ENCODE data around the genes CLDND1 and COL8A1.

DNA sequence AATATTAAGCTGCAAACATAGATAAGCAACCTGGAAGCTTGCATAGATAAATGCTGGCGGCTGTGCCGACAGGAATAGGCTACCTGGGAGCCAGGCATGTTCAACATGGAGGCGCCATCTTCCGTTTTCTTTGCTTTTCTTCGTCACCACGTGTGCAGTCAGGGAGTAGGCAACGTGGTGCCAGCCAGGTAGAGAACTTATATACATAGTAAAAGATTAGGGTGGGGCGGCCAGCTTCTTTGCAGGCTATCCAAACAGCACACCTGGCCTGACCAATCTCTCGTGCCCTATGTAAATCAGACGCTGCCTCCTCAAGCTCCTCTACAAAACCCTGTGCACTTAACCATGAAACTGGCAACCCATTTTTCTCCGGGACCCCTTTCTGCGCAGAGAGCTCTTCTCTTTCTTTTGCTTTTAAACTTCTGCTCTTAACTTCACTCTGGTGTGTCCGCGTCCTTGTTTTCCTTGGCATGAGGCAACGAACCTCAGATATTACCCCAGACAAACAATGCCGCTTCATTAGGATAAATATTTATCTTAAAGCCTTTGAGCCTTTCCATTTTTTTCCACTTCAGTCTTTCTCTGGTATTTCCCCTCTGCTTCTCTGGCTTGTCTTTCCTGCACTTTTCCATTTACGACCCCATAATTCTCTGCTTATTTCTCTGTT, 28.5 kb upstream of the OR5K4 start:
- PRO-cap, 4 experiments, result peak in 1 of 4 experiments; most common minus-strand start position 132 of the sequence (in 1)
- RAMPAGE, long total RNA, 2 experiments, result no peak in any of the 2 experiments
- RRBS, result no CpG with 5 or more reads among the region's 17 CpGs

DNA sequence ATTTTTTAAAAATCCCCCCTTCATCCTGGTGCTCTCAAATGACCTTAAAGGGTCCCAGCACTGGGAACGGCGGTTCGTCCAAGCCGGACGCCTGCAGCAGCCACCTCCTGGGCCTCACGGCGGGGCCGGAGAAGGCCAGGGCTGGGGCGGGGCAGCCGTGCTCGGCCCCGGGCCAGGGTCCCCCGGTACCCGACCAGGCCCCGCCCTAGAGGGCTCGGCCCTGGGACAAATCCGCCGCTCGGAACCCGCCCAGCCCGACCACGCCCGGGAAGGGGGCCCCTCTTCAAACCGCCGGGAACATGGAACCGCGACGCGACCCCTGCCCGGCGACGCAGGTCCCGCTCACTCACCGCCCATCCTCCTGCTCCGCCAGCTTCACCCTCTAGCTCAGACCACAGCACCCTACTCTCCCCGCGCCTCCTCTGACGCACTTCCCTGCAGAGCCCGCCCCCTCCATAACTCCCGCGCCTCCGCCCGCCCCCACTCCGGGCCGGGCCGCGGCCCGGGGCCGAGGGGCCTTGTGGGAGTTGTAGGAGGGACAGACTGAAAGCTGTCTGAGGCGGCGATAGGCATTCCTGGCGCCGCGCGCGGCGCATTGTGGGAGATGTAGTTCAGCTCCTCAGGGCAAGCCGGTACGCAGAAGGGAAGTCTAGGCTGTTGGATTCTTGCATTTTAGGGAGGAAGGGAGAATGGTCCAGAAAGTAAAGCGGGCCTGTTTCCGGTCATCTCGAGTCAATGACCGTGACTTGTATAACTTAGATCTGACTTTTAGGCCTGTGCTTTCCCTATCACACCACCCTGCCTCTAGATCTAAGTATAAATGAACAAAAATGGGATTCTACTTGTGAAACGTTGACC, at the start of gene CLDND1:
CLDND1 (minus strand) TSS at position 404 of the 858 bp plus-strand sequence.
- PRO-cap, 4 experiments, result peak in 4 of 4 experiments; most common plus-strand start position 671 of the sequence (in 2); most common minus-strand start position 404 of the sequence (in 3)
- RAMPAGE, long total RNA, 2 experiments, result start-site peak on the minus strand in 2 of 2 experiments, centred at positions 381 to 388 of the sequence, 240 to 817 reads per replicate
- RRBS, result 2% methylated on average over 24 of the region's 64 CpGs

DNA sequence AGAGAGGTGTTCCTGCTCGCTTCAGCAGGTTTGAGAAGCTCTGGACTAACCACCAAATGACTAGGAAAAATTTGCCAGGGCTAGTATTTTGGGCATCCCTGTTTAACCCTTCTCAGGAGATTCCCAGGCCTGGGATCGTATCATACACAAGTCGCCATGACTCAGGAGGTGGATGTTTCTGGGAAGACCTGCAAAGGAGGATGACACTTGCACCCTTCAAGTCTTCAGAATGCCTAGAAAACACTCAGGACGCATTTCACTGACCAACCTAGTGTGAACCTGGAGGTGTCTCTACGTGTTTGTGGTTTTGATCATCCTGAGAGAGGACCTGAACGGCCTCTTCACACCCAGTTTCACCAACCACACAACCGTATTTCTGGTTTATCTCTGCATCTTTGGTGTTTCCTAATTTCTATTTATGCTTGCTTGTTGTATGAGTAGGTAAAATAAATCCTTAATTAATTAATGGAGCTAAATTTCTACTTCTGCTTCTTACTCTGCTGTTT, 2.8 kb upstream of the CLDND1 start:
- PRO-cap, 4 experiments, result no peak in any of the 4 experiments
- RAMPAGE, long total RNA, 2 experiments, result no peak in any of the 2 experiments
- RRBS, result no CpG with 5 or more reads among the region's 7 CpGs

DNA sequence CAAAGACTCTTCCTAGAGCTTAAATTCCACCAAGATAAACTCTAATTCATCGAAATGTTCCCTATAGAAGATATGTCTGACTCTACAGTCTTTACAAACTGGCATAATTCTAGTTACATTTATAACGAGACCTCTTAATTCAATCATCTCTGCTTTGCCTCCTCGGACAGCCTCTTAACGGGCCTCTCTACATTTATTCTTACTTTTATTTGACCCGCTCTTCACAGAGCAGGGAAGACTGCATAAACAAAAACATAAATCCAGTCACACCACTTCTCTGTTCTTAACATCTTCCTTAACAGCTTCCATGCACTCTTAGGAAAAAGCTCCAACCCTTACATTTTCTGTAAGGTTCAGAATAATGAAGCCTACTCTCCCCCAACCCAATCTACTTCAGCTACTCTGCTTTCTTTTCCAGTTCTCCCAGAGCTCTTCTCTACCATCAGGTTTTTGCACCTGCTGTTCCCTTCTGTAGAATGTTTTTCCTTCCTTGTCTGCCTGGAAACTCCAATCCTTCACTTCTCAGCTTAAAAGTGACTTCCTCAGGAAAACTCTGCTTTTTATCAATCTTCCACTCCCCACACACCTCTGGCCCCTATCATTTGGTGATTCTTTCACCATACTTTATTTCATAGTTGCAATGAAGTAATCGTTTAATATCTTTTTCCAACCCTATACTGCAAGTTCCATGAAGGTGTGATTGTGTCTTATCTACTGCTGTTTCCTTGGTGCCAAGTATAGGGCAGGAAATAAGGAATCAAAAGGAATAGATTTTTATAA, 55.9 kb downstream of the DCBLD2 start:
- PRO-cap, 4 experiments, result no peak in any of the 4 experiments
- RAMPAGE, long total RNA, 2 experiments, result no peak in any of the 2 experiments
- RRBS, result no CpG with 5 or more reads among the region's 6 CpGs

GRCh38 chr3:98961847-98962115, 60.3 kb upstream of the DCBLD2 start:
- PRO-cap, 4 experiments, result no peak in any of the 4 experiments
- RAMPAGE, long total RNA, 2 experiments, result no peak in any of the 2 experiments

DNA sequence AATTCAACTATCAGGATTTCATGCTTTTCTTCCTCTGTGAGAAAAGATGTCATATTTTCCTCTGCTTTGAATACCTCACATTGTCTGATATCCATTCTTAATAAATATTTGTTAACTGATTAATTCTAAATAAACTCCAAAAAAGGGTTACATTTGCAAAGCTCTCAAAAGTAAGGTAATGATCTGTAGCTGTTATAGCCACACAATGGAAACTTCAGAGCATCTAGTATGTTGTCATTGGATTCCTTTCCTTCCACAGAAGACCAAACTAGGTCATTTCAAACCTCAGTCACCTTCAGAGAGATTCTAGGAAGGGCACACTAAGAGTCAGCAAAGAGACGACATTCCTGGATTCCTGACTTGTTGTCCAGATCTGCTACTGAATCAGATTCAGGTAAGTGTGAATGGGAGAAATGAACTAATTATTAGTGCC, 3.1 kb upstream of the COL8A1 start:
- PRO-cap, 4 experiments, result no peak in any of the 4 experiments
- RAMPAGE, long total RNA, 2 experiments, result no peak in any of the 2 experiments
- RRBS, result no CpG with 5 or more reads among the region's 1 CpG

DNA sequence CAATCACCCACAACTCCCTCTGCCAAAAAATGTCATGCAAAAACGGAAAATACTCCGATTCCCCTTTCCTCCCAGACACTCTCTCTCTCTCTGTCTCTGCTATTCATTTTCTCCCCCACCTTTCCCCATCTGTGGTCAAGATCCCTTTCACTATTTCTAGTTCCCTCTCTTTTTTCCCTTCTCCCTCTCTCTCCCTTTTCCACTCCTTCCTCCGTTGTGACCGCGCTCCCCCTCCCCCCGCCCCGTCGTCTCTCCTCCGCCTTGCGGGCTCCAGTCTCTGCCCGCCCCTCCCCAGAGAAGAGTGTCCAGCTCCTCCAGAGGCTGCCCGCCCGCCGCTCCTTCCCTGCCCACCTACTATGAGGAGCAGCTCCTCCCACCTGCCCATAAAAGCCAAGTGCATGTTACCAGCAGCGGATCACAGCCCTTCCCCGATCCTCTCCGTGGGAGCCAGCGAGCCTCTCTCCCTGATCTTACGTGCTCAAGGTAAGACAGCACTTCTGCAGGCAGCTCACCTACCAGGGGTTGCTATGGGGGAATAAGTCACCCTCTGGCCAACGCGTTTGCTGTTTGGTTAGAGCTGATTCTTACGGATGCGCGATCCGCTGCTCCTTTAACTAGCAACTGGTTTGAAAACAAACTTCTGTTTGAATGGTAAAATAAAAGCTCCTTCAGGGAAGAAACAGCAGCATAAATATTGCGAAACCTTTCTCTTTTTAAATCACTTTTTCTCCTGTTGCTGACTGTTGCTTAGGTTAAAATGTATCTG, at the start of gene COL8A1:
COL8A1 (plus strand) TSS at position 413 of the 766 bp plus-strand sequence.
- PRO-cap, 4 experiments, result peak in 3 of 4 experiments; most common plus-strand start position 413 of the sequence (in 2); most common minus-strand start position 358 of the sequence (in 3)
- RAMPAGE, long total RNA, 2 experiments, result start-site peak on the plus strand in 2 of 2 experiments, centred at positions 387 to 428 of the sequence, 12 to 661 reads per replicate; start-site peak on the minus strand in 1 of 2 experiments, centred at positions 515 to 650 of the sequence, 11 to 18 reads per replicate
- RRBS, result no CpG with 5 or more reads among the region's 26 CpGs

DNA sequence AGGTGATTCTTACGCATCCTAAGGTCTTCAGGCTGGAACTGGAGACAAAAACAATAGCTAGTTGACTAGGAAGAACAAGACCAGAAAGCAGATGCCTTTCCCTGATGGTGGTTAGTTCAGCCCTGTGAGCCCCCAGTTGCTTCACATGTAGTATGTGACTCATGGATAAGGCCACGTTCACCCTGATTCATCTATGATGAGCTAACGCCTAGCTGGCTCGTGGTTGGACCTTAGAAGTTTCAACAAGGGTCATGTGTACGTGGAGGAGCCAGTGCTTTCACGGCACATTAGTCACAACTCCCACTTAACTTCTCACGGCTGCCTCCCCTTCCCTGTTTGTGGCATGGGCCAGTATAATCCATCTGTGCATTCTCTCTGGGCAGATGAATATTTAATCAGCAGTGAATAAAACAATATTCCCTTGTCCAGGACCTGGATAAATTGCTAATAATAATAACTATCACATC, 20.7 kb downstream of the COL8A1 start:
- PRO-cap, 4 experiments, result peak in 1 of 4 experiments; most common plus-strand start position 294 of the sequence (in 1); most common minus-strand start position 138 of the sequence (in 1)
- RAMPAGE, long total RNA, 2 experiments, result no peak in any of the 2 experiments
- RRBS, result no CpG with 5 or more reads among the region's 7 CpGs

- PRO-cap, 4 experiments, result no peak in any of the 4 experiments
- RAMPAGE, long total RNA, 2 experiments, result no peak in any of the 2 experiments
- RRBS, result no CpG with 5 or more reads among the region's 2 CpGs
Measured at GRCh38 chr3:99674044-99674925, 35.9 kb downstream of the COL8A1 start.

- PRO-cap, 4 experiments, result no peak in any of the 4 experiments
- RAMPAGE, long total RNA, 2 experiments, result no peak in any of the 2 experiments
- RRBS, result no CpG with 5 or more reads among the region's 1 CpG
Measured at GRCh38 chr3:99846041-99846279, 28.3 kb downstream of the CMSS1 start.

- PRO-cap, 4 experiments, result no peak in any of the 4 experiments
- RAMPAGE, long total RNA, 2 experiments, result no peak in any of the 2 experiments
- RRBS, result no CpG with 5 or more reads among the region's 2 CpGs
Measured at GRCh38 chr3:99921012-99921305, 103.3 kb downstream of the CMSS1 start.

DNA sequence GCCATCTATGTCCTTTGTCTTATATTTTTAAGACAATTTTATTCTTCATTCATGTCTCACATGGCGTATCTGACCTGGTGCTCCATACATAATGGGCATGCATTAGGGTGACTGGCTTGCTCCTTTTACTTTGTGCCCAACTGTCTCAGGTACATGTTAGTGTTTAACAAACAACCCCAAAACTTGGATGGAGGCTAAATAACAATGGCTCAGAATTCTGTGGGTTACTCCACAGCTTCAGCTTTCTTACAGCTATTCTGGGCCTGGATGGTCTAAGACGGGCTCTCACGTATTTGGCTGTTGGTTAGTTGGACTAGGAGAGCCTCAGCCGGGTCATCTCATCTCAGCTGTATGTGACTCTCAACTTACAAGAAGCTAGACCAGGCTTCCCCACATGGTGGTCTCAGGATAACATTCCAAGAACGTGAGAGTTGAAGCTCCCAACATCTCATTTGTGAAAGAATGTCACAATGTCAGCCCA, 116.1 kb downstream of the CMSS1 start:
- PRO-cap, 4 experiments, result no peak in any of the 4 experiments
- RAMPAGE, long total RNA, 2 experiments, result no peak in any of the 2 experiments
- RRBS, result no CpG with 5 or more reads among the region's 5 CpGs

GRCh38 chr3:99935424-99935968, 117.8 kb downstream of the CMSS1 start:
- PRO-cap, 4 experiments, result peak in 2 of 4 experiments; most common plus-strand start chr3:99935826 (in 1); most common minus-strand start chr3:99935672 (in 1)
- RAMPAGE, long total RNA, 2 experiments, result no peak in any of the 2 experiments
- RRBS, result no CpG with 5 or more reads among the region's 4 CpGs

DNA sequence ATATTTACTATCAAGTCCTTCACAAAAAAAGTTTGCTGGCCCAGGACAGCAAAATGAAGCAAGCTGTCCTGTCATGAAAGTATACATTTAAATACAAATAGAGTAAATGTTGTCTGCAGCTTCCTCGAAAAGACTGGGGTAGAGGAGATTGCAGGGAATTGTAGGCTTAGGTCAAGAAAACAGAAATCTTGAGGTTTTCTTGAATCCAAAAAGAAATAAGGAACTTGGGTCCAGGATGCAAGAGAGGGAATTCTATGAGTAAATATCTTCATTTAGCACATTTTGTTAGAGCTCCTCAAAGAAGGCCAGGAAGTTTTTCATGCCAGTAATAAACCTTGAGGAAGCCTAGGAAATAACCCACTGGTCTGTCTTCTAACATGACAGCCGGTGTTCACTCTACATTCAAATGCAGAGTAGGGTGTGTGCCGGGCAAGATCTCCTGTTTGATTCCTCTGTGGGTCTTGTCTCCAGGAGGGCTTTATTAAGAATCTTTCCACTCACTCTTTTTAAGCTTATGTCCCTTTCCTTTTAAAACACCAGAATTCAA, 40.9 kb downstream of the FILIP1L start:
- PRO-cap, 4 experiments, result no peak in any of the 4 experiments
- RAMPAGE, long total RNA, 2 experiments, result no peak in any of the 2 experiments
- RRBS, result no CpG with 5 or more reads among the region's 3 CpGs

- PRO-cap, 4 experiments, result no peak in any of the 4 experiments
- RAMPAGE, long total RNA, 2 experiments, result no peak in any of the 2 experiments
Measured at GRCh38 chr3:100106031-100106745, 8.1 kb downstream of the FILIP1L start.

DNA sequence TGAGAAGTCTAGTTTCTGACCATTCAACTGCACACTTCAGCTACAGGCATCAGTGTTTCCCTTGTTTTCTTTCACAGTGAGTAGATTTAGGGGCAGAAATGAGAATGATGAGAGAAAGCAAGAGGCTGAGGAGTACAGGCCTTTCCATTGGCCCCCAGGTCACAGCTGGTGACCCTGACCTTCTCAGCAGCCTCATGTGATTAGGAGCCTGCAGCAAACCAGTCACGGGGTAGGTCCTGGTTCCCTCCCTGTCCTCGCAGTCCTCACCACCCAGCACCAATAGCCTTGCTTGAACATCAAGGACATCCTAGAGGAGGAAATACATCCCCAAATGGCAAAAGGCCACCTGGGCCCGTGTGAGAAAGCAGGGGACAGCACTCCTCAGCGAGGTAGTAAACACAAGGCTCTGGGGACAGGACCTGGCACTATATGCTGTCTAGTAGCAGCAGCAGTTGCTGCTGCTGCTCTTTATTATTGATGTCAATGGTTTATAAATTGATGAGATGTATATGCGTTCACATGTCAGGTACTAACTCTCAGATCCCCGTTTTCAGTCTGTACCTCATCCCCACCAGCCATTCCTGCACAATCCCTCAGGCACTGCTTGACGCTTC, 10.2 kb upstream of the FILIP1L start:
- PRO-cap, 4 experiments, result no peak in any of the 4 experiments
- RAMPAGE, long total RNA, 2 experiments, result no peak in any of the 2 experiments
- RRBS, result no CpG with 5 or more reads among the region's 7 CpGs

- PRO-cap, 4 experiments, result peak in 4 of 4 experiments; most common minus-strand start chr3:100261387 (in 4)
- RAMPAGE, long total RNA, 2 experiments, result no peak in any of the 2 experiments
- RRBS, result 3% methylated on average over 5 of the region's 23 CpGs
Measured at GRCh38 chr3:100261146-100261923, 543 bp downstream of the TBC1D23 start.

GRCh38 chr3:100364677-100365697, 30.4 kb downstream of the NIT2 start:
- PRO-cap, 4 experiments, result no peak in any of the 4 experiments
- RAMPAGE, long total RNA, 2 experiments, result no peak in any of the 2 experiments
- RRBS, result no CpG with 5 or more reads among the region's 7 CpGs

DNA sequence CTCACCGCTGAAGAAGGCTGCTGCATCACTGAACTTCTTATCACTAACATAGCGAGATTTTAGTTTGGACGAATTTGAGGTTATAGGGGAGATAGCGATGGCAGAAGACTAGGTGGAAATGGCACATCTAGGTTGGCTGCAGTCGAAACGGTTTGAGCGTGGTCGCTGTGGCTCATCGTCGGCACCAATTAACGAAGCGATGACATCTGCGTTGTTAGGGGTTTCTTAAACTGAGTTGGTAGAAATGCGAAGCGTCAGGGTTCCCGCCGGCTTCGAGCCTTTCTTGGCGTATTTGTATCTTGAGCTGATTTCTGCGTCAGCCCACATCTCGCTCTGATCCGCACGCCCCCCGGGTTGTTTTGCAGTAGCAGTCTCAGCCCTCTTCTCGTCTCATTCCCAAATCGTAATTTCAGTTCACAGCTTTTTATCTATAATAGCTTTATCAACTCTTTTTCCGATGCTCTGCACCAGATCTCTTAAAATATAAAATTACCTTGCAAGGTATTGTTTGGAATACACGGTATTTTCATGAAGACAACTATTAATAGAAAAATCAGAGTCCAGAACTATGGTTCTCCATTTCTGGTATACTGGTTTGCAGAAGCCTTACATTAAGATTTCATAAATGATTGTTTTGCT, 442 bp downstream of the LNP1 start:
- PRO-cap, 4 experiments, result peak in 2 of 4 experiments; most common plus-strand start position 228 of the sequence (in 1); most common minus-strand start position 335 of the sequence (in 2)
- RAMPAGE, long total RNA, 2 experiments, result no peak in any of the 2 experiments
- RRBS, result 2% methylated on average over 7 of the region's 28 CpGs

DNA sequence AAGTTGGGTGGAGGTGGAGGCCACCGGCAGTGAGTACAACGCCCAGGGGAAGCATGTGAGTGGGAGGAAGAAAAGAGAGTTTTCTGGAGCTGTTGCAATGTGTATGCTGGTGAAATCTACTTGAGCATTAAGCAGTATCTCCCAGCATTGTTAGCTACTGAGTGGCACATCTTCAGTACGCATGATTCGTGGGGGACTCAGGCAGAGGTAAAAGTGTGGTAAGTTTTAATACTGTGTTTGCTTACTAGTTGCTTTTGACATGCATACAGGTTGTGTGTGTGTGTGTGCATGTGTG, 26.6 kb downstream of the TMEM45A start:
- PRO-cap, 4 experiments, result no peak in any of the 4 experiments
- RAMPAGE, long total RNA, 2 experiments, result start-site peak on the plus strand in 1 of 2 experiments, centred at position 51 of the sequence, 9 reads per replicate
- RRBS, result no CpG with 5 or more reads among the region's 4 CpGs